Cardiac ventricle fibroblast (primary cell): ENCODE results near the gene ZACN.

- RAMPAGE, long total RNA, result no peak
Measured at GRCh38 chr17:75897193-75897829, 560 bp upstream of the TRIM65 start.

GRCh38 chr17:75910589-75911110, 6.0 kb upstream of the MRPL38 start:
- RAMPAGE, long total RNA, result no peak

- RAMPAGE, long total RNA, result no peak
Measured at GRCh38 chr17:75975875-75976500, 3.0 kb downstream of the ACOX1 start.

GRCh38 chr17:75978399-75978889, 522 bp downstream of the ACOX1 start:
- RAMPAGE, long total RNA, result no peak

GRCh38 chr17:75999770-76000738, 601 bp upstream of the CDK3 start:
- RAMPAGE, long total RNA, result no peak

- RAMPAGE, long total RNA, result no peak
Measured at GRCh38 chr17:76001055-76001708, 527 bp downstream of the CDK3 start.

- RAMPAGE, long total RNA, result no peak
Measured at GRCh38 chr17:76008027-76009419, 7.9 kb downstream of the CDK3 start.

GRCh38 chr17:76039130-76039746, 12.1 kb upstream of the EVPL start:
- RAMPAGE, long total RNA, result no peak

- RAMPAGE, long total RNA, result no peak
Measured at GRCh38 chr17:76045964-76046433, 18.9 kb upstream of the EVPL start.

DNA sequence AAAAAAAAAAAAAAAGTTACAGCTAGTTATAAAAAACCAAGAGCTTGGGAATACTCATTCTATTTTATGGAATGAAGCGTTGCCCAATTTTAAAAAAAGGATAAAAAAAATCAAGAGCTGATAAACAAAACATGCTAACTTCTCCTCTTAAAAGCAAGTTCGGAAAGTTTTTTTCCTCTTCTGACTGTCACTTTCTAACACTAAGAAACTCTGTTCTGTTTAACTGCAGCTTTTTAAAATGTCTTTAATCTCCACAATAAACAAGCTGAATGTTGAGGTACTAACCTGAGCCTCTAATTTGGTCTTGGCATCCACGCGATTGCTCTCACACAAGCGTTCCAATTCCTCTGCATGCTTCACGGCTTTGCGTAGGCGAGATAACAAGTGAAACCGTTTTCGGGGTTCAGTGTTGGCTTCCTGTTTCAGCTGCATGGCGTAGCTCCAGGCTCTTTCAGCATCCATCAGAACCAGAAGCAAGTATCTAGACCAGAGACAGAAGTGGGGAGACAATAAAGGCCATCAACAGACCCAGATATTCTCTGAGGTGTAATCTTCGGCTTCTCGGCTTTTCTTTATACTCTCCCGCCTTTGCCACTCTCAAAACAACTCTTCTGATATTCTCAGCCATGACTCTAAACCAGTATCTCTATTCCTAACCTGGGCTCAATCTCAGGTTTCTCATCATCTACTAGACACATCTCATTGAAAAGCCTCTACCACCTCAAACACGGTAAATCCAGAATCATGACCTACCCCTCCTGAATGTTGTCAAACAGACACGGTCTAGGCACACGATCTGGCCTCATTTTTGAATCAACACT, 8.4 kb downstream of the SRP68 start:
- RAMPAGE, long total RNA, result no peak

- RAMPAGE, long total RNA, result no peak
Measured at GRCh38 chr17:76079067-76079356, at the start of gene ZACN. Gene ZACN (plus strand): TSS chr17:76079182.

DNA sequence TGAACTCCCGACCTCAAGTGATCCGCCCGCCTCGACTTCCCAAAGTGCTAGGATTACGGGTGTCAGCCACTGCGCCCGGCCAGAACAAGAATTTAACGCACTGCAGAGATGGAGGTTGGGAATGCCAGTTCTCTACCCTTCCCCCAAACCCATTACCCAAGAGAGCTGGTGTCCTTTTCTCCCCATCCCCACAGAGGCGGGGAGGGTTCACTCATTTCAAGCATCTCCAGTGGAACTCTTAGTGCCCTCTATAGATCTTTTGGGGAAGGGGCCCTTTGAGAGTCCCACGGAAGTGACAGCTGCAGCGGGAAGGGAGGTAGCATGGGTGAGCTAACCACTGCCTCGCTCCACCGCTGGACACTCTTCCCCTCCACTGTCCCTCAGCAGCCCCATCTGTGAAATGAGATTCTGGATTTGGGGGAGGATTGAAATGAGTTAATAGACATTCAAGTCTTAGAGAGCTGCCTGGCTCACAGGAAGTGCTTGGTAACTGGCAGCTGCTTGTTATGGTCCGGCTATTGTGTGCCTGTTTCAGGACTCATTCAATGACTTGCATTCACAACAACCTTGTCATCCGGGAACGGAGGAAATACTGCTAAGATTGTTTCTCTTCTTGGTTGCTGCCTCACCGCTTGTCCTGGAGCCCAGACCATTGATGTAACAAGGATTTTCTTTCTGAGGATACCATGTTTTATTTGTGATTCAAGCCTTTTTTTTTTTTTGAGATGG, 3.4 kb upstream of the UBALD2 start:
- RAMPAGE, long total RNA, result no peak

DNA sequence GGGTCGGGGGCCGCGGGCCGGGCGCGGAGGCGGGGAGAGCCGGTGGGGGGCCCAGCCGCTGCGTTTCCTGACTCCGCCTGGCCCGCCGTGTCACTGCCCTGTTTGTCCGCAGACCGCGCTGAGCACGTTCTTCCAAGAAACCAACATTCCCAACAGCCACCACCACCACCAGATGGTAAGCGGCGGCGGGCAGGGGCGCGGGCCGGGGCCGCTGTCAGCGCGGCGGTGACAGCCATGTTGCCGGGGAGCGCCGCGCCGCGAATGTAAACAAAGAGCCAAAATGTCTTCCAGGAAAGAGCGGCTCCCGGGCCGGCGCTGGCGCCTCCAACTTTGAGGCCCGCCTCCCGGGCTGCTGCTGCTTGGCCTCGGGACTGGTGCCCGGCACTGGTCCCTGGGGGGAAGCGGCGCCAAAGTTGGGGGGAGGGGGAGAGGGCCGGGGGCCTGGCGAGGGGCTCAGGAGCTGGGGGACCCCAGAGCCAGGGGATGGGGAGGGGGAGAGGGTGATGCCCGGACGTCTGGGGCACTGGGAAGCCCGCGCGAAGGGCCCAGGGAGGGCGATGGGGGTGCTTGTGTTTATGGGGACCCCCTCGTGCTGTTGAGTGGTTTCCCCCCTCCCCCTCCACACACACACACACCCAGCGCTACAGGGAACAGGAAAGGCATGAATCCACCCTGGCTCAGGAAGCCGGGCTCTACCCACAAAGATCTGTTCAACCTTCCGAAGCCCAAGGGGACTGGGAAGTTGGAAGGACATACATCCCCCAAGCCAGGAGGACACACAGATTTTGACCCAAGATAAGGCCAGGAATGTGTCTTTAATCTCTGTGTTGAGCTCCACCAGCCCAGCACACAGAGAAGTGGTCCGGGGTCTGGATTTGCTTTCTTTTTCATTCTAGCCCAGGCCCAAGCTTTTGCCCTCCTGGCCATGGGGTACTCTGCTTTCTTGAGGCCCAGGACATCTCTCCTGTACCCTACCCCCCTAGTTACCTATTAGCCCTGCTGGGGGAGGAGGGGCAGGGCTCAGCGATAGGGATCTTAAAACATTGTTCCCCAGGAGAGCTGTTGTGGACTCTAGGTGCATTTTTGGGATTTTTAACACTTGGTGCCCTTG, 1.0 kb downstream of the UBALD2 start:
- RAMPAGE, long total RNA, result no peak

DNA sequence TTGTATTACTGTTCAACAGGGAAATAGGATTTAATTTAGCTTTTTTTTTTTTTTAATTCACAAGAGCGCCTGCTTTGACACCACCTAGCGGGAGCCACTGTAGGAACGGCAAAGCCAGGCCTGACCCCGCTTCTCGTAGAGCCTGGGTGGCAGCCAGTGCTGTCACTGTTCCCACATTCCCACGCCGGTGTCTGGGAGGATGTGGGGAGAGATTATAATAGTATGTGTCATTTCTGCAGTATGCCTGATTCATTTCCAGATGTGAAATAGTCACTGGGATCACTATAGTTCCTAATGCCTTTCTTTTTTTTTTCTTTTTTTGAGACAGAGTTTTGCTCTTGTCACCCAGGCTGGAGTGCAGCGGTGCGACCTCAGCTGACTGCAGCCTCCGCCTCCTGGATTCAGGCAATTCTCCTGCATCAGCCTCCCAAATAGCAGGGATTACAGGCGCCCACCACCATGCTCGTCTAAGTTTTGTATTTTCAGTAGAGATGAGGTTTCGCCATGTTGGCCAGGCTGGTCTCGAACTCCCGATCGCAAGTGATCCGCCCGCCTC, 13.7 kb upstream of the SPHK1 start:
- RAMPAGE, long total RNA, result no peak

DNA sequence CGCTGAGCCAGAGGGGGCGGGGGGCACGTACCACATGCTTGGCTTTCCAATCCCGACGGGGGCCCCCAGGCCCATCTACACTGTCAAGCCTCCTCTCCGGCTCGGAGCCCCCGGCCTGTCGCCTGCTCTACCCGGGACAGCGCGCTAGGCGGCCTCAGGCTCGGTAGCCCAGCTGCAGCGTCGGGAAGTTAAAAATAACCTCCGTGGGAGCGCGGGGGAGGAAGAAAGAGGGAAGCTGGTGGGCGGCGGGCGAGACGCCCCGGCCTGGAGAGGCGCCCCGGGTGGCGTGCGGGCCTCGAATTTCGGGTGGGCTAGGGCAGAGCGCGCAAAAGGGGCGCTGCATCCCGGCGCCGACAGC, 615 bp upstream of the SPHK1 start:
- RAMPAGE, long total RNA, result no peak

- RAMPAGE, long total RNA, result no peak
Measured at GRCh38 chr17:76474235-76474800, 6.9 kb downstream of the AANAT start.

DNA sequence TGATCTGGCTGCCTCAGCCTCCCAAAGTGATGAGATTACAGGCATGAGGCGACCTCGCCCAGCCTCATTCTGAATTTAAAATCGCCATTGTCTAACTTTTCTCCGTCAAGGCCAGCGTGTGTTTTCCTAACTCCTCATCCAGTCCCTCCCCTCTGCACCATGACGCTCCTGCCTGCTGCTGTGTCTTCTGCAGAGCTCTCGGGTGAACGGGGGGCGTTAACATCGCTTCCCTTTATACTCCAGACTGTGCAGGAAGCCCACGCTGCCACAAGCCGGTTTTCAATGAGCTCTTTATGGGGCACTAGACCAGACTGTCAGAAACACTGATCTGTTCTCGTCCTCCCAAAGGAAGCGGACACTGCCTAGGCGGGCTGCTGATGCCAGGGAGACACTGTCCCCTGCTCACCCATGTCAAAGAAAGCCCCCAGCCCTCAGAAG, 13.2 kb downstream of the AANAT start:
- RAMPAGE, long total RNA, result no peak

DNA sequence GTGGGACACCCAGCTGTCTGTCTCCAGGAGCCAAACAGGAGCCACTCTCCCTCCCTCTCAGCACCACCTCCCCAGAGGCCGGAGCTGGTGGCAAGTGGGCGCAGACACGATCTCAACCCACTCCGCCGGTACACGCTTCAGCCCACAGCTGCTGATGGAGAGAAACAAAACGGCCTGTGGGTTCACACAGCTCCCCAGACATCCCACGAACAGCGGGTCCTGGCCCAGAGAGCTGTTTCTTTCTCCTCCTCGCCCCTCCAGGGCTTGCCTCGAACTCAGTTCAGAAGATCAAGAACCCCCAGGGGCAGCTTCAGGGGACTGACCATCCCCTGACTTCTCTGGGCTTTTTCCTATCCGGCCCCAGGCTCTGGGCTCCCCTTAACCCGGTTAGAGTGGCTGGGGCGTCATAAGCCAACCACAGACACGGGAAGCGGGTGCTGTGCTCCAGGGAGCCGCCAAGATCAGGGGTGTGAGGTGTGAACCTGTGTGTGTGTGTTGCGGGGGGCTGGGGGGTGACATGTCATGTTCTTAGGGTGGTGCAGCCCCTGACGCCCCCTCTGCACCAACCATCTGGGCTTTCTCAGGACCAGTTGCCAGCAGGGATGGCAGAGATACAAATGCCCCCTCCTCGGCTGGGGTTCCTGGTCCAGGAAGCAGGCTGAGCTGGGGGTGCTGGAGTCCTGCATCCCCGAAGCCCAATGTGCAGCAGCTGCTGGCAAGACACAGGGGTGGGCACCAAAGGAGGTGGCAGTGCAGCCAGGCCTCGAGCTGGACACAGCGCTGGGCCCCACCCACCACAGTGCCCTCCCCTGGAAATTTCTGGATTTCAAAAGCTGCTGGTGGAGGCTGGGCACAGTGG, 7.4 kb downstream of the RHBDF2 start:
- RAMPAGE, long total RNA, result no peak

DNA sequence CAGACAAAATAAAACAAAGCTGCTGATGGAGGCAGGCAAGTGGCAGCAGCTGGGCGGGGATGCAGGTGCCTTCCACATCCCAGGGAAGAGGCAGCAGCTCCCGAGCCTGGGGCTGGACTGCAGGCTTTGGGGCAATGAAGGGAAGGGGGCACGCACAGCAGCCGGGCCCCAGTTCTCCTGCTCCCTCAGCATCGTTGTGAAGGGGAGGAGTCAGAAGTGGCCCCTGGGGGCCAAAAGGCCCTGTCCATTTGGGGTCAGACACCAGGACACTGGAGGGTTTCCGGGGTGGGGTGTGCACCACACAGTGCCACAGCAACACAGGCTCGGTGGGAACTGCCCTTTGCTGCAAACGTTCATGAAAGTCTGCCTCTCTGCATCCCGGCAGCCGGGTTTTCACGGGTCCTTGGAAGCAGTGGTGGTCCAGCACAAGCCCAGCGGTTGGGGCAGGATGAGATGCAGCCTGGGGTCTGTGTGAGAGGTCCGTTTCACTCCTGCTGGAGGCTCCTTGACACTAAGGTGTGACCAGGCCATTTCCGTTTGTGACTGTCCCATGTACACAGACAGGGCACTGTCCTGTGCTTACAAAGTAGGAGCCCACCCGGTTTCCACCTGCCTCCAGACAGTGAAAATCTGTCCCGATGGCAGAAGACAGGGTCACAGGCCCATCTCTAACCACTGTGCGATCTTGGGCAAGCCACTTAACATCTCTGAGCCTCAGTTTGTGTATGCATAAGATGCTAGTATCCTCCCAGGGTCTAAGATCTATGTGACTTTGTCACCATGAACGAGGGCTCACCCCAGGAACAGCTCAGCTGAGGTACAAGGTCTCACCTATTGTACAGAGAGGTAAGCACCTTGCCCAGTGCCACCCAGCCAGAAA, 6.2 kb downstream of the RHBDF2 start:
- RAMPAGE, long total RNA, result no peak

DNA sequence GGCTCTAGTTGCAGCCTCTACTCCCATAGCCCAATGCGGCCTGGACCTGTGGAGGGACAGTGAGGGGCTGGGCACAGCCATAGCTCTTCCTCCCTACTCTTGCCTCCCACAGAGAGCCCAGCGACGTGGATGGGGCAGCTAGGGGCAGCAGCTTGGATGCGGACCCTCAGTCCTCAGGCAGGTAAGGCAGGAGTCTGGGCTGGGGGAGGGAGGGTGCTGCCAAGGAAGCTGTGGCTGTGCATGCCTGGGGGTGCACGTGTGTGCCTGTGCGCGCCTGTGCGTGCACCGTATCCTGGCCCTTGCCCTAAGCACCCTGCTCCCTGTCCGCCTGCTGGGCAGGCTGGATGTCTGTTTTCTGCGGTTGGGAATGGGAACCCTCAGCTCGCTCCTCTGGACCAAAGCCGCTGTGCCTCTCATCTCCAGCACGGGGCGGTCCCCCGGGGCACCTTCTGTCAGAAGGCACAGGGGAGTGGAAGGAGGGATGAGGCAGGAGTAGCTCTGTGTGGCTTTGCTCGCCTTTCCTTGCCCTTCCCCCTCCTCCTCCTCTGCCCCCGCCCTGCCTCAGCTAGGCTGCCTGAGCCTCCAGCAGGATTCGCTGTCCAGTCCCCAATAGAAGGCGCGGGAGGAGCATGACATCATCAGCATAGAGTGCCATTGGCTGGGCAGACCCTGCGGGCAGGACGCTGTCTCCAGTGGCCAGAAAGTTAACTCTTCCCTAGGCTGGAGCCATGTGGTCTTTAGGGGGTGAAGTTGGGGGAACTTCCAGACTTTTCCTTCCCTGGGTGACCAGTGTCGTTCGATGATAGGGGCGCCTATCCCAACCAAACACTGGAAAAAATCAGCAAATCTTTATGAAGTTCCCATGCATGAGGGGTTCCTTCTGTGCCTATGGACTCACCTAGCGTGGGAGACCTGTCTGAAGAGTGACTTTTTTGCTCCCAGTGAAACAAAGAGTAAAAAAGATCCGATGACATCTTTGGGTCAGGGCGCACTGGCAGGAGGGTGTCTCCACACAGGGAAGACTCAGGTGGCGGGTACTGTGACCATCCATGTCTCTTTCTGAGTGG, 882 bp downstream of the PRCD start:
- RAMPAGE, long total RNA, result no peak